ENCODE measurements around the gene PRLH.

GRCh38 chr2:236571778-236572242 is 2.2 kb downstream of the ACKR3 start:
- RRBS = no CpG with 5 or more reads among the region's 8 CpGs

DNA sequence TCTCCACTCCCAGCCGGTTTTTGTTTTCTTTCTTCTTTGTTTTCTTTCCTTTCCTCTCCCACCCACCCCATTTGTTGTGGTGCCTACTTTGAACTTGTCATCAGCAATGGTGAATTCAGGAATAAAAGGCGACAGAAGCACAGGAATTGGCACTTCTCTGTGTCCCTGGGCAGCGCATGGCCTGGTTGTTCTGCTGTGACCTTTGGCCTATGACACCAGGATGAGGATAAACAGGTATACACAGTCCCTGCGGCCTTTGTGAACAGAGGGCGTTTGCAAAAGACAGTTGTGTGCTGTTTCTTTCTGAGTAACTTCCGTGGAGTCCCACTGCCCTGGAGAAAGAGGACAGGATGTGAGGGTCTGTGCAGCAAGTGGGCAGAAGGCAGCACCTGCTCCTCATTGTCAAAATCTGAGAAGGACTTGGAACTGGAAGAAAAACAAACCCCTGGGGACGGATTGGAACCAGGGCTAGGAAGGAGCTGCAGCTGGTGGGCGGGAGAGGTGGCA is 159.3 kb downstream of the ACKR3 start:
- RRBS = no CpG with 5 or more reads among the region's 8 CpGs

- RRBS = no CpG with 5 or more reads among the region's 5 CpGs
These were observed 184.0 kb downstream of the ACKR3 start for GRCh38 chr2:236753501-236754125.

GRCh38 chr2:236952572-236952925 is 133.1 kb upstream of the COPS8 start:
- RRBS = no CpG with 5 or more reads among the region's 6 CpGs

- RRBS = no CpG with 5 or more reads among the region's 16 CpGs
These were observed 115.7 kb upstream of the COPS8 start for GRCh38 chr2:236969781-236970610.

GRCh38 chr2:236971858-236972373 is 113.8 kb upstream of the COPS8 start:
- RRBS = 89% methylated on average over 1 of the region's 20 CpGs

DNA sequence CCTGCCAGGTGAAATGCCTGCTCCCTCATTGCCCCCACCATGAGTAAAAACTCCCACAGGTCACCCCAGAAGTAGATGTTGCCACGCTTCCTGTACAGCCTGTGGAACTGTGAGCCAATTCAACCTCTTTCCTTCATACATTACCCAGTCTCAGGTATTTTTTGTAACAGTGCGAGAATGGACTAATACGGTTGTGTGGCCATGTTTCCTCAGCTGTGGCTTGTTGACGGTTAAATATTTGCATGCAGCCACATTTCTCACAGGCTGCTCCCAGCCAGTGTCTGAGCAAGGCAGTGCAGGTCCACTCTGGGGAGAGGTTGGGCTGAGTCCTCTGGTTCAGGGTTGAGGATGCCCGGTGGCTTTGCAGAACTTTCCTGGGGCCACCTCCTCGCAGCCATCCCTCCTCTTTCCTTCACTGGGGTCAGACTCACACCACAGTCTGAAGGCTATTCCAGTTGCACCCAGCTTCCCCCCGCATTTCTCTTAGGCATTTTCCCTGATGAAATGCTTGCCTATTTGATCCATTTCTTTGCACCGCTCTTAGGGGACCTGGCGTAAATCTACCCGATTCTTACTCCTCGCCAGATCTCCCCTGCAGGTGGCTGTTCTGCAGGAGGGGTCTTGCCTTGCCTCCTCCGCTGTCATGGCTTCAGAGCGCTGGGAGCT is 27.6 kb upstream of the COPS8 start:
- RRBS = no CpG with 5 or more reads among the region's 13 CpGs

- RRBS = no CpG with 5 or more reads among the region's 8 CpGs
These were observed 122.6 kb downstream of the COPS8 start for GRCh38 chr2:237208213-237208716.

- RRBS = no CpG with 5 or more reads among the region's 17 CpGs
These were observed 20.9 kb upstream of the COL6A3 start for GRCh38 chr2:237434722-237435408.

- RRBS = no CpG with 5 or more reads among the region's 19 CpGs
These were observed 35.6 kb upstream of the MLPH start for GRCh38 chr2:237451401-237451839.

GRCh38 chr2:237455884-237456619 is 31.0 kb upstream of the MLPH start:
- RRBS = no CpG with 5 or more reads among the region's 11 CpGs

GRCh38 chr2:237471928-237472225 is 15.2 kb upstream of the MLPH start:
- RRBS = no CpG with 5 or more reads among the region's 3 CpGs

DNA sequence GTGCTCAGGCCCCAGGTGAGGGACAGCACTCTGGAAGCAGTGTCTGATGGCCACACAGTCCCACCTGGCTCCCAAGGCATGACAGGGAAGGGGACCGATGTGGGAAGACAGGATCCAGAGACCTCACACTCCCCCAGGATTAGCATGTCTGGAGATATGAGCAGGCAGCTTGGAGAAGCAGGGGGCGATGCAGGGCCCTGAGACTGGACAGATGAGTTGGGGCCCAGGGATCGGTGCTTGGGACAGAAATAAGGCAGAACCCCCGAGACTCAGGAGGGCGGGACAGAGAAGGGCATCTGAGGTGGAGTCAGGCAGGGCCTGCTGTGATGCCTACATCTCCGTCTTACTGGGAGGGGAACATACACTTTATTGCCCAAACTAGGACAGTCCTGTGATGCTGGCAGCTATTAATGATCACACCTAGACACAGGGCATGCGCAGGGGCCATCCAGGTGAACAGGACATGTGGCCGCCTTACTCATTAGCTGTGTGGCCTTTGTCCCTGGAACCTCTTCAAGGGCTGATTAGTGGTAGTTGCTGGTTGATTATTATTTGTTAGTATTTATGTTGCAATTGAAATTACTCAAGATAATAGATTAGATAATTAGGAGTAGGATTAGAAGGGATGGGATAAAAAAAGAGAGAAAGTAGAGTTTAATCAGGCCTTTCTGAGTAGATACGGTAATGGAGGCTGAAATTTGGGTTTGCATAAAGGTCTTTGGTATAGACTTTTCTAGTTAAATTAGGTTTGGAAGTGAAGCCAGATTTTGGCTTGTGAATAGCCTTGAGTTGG is 33.2 kb downstream of the MLPH start:
- RRBS = no CpG with 5 or more reads among the region's 9 CpGs

DNA sequence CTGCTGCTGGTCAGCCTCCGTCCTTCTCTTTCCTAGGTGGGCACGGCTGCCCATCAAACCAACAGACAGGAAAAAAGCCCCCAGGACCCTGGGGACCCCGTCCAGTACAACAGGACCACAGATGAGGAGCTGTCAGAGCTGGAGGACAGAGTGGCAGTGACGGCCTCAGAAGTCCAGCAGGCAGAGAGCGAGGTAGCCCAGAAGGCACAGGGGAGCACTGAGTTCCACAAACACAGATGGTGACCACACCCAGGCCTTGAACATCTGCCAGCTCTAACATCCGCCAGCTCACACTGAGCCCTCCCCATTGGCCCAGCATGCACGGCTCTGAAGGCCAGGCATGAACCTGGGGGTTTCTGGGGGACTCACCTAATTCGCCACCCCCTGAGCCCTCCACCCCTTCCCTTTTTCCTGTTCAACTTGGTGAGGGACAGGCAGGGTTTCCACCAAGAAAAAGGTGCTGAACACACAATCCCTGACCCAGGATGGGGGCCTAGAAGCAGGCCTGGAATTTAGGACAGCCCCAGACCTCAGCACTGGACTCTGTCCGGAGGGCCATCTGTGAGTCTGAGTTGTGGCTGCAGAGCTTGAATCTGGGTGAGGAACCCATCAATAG is 25.5 kb upstream of the PRLH start:
- RRBS = no CpG with 5 or more reads among the region's 9 CpGs

- RRBS = no CpG with 5 or more reads among the region's 16 CpGs
These were observed 18.6 kb upstream of the PRLH start for GRCh38 chr2:237547543-237548500.

GRCh38 chr2:237550920-237551659 is 15.3 kb upstream of the PRLH start:
- RRBS = no CpG with 5 or more reads among the region's 18 CpGs

- RRBS = no CpG with 5 or more reads among the region's 10 CpGs
These were observed at the start of gene PRLH for GRCh38 chr2:237566426-237566696. Gene PRLH, plus strand, starts transcription at chr2:237566574.

DNA sequence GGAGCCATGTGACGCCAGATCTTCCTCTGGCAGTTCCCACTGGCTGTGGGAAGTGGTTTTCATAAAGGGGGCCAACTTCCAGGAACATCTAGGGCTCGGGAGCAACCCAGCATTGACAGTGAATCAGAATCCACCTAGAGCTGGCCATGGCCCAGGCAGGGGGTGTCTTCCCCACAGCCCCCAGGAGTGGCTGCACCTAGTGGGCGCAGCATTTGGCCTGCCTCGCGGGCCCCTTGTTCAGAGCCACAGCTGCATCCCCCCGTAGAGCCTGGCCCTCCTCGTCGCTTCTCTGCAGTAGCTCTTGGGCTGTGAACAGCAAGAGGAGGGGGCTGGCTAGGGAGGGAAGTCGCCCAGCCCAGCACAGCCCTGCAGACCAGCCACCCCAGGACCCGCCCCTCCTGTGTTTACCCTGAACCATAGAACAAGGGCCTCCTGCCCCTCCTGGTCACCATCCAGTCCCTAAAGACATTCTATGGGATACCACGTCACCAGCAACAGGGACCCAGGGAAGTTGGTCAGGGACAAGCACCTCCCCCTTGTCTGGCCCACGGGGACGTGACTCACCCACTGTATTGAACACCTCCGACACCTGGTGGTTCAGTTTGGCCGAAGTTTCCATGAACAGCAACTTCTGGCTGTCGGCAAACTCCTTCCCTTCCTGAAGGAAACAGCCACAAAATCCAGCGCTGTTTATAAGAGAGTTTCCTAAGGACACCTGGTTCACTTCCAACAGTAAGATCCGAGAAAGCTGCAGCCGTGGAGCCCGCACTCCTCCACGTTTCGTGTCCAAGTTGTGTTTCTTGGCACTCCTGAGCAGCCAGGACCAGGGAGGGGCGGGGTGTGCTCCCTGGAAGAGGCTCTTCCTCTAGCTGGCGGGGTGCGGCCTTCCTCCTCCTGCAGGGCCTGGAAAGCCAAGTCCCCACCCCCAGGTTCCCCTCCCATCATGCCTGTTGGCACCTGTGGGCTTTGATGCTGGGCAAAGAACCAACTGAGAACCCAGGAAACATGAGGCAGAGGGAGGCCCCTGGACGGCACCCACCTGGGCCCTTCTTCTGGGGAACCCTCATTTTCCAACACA is 8.8 kb downstream of the PRLH start:
- RRBS = no CpG with 5 or more reads among the region's 26 CpGs

- RRBS = no CpG with 5 or more reads among the region's 10 CpGs
These were observed 70.1 kb downstream of the LRRFIP1 start for GRCh38 chr2:237697310-237698032.

DNA sequence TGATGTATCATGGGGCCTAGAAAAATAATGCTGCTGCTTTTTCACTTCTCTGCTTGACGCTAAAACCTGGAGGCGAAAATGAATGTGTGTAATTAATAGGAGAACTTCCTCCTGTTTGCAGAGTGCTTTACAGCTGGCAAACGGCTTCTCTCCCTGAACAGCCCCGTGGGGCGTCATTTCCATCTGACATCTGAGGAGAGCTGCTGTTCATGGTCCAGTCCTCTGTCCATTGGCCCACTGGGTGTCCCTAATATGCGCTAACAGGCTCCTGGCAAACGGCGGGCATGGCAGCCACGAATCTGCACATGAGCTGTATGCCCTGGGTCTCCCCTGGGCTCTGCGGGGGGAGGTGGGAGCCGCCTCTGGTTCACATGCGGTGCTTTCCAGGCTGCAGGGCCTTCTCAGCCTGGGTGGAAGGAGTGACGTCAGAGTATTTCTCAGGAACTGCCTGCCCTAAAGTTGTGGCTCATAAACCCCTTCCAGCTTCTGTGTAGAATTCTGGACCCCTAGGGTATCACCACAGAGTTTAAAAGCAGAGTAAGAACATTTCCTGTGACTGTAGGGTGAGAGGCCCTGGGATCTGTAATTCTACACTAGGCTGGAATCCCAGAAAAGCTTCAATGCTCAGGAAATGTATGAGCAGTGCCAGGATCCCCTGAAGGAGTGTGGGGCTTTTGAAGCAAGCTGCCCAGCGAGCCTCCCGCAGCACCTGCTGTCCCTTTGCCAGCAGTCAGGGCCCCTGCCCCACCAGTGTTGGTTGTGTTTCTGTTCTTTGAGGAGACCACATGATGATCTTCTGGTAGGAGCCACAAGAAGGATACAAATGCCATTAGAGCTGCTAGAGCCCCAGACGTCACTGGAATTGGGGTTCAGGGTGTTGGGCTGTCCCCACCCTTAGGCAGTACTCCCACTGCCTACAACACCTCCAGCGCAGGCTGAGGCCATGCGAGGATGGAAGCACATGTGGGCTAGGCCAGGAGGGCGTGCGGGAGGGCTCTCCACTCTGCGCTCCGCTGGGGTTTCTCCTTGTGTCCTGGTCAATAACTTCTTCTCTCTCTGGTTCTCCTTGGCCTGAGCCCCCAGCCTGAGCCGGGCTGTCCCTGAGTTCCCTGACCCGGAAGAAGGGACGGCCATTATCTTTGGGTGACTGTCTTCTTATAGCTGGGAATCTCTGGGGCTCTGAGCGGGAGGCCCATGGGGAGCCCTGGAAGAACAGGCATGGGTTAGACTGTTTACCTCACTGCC is 73.5 kb downstream of the LRRFIP1 start:
- RRBS = no CpG with 5 or more reads among the region's 26 CpGs